Cardiac muscle cell (in vitro differentiated cells and primary cell): ENCODE measurements around a stretch of chr7.

- RAMPAGE, long total RNA = no peak
- RRBS = no CpG with 5 or more reads among the region's 3 CpGs
Measured at GRCh38 chr7:68422384-68422710, 1145.6 kb downstream of the SPDYE21 start.

GRCh38 chr7:69534585-69534971 is 63.7 kb upstream of the AUTS2 start:
- RAMPAGE, long total RNA = no peak
- RRBS = no CpG with 5 or more reads among the region's 13 CpGs

GRCh38 chr7:69662097-69662386 is 63.8 kb downstream of the AUTS2 start:
- RAMPAGE, long total RNA = no peak
- RRBS = no CpG with 5 or more reads among the region's 1 CpG

- RAMPAGE, long total RNA = no peak
- RRBS = 5% methylated on average over 2 of the region's 4 CpGs
Measured at GRCh38 chr7:69967283-69967722, 369.0 kb downstream of the AUTS2 start.

GRCh38 chr7:70762629-70763584 is 369.0 kb upstream of the GALNT17 start:
- RAMPAGE, long total RNA = no peak
- RRBS = no CpG with 5 or more reads among the region's 17 CpGs

- RAMPAGE, long total RNA = no peak
- RRBS = no CpG with 5 or more reads among the region's 11 CpGs
Measured at GRCh38 chr7:70776674-70777522, 355.0 kb upstream of the GALNT17 start.

DNA sequence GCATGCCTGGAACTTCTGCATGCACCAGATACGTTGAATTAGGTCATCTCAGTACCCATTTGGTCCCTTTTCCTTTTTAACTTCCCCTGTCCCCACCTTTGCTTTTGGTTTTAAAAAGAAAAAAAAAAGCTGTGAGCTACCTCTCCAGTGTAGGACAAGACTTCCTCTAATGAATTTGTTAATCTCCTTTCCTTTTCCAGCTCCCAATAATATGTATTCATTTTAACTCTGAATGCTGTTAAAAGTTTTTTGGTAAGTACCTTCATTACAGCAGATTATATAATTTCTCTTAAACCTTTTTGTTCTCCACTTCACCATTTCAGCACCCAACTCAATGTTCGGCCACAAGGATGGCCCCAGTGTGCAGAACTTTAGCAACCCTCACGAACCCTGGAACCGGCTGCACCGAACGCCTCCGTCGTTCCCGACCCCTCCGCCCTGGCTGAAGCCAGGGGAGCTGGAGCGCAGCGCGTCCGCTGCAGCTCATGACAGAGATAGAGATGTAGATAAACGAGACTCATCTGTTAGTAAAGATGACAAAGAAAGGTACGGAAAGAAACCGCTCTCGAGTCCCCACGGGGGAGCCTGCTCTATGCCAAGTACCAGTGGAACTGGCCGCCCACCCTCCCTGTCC is 344.9 kb upstream of the GALNT17 start:
- RAMPAGE, long total RNA = no peak
- RRBS = no CpG with 5 or more reads among the region's 20 CpGs

- RAMPAGE, long total RNA = no peak
- RRBS = no CpG with 5 or more reads among the region's 3 CpGs
Measured at GRCh38 chr7:71239560-71240044, 107.7 kb downstream of the GALNT17 start.

- RAMPAGE, long total RNA = no peak
- RRBS = no CpG with 5 or more reads among the region's 3 CpGs
Measured at GRCh38 chr7:72610979-72611443, 198.9 kb upstream of the CALN1 start.

GRCh38 chr7:72829111-72830058 is 1.4 kb upstream of the TYW1B start:
- RAMPAGE, long total RNA = start-site peak on the plus strand at chr7:72829466-72829579, 908 and 462 reads in 2 replicates
- RRBS = no CpG with 5 or more reads among the region's 63 CpGs

DNA sequence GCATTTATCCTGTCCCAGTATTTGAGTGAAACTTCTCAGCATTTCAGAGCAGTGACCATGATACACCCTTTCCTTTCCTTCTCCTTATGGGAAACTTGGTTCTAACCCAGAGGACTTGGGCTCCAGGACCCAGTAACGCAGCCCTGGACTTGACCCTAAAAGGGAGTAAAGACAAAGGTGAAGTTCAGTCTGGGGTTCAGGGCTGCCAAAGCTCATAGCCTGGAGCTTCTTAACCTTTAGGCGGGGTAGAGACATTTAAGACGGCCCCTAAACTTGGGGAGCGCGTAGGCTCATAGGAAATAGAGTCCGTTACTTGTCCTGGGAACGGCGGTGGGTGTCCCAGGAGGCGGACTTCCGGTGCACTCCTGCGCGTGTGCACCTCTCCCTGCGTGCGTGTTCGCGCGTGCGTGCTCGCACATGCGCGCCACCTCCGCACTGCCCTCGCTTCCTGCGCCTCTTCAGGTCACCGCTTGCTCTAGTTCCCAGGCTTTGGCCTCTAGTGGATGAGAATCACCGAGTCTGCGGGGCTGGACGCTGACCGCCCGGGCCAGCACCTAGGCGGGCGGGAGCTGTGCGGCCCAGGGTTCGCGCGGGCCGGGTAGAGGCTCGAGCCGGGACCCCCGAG is 45.9 kb upstream of the POM121 start:
- RAMPAGE, long total RNA = no peak
- RRBS = no CpG with 5 or more reads among the region's 40 CpGs

DNA sequence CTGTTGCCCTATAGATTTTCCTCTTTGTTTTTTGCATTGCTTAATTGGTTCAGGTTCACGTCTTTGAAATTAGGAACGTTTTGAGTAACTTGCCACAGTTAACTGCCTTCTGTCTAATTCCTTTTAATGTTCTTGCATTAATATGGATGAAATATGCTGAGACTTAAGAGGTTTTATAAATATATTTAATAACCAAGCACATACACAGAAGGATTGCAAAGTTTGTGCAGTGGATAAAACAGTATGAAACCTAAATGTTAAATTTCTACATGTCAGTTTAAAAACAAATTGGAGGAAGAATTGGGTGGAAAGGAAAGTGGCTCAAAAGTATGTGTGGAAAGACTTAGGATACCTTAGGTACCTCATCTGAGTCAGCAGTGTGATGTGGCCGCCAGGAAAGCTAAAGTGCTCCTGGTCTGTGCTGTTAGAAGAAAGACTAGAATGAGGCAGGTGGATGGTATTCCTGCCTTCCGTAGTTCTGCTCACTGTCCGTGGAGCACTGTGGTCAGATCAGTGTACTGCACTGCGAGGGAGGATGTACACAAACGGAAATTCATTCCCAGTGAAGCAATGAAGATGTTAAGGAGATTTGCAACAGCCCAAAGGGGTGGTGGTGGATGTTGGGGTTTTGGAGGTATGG is 3.7 kb downstream of the POM121 start:
- RAMPAGE, long total RNA = no peak
- RRBS = no CpG with 5 or more reads among the region's 7 CpGs

GRCh38 chr7:72945026-72945897 is 20.4 kb downstream of the POM121 start:
- RAMPAGE, long total RNA = no peak
- RRBS = no CpG with 5 or more reads among the region's 30 CpGs

DNA sequence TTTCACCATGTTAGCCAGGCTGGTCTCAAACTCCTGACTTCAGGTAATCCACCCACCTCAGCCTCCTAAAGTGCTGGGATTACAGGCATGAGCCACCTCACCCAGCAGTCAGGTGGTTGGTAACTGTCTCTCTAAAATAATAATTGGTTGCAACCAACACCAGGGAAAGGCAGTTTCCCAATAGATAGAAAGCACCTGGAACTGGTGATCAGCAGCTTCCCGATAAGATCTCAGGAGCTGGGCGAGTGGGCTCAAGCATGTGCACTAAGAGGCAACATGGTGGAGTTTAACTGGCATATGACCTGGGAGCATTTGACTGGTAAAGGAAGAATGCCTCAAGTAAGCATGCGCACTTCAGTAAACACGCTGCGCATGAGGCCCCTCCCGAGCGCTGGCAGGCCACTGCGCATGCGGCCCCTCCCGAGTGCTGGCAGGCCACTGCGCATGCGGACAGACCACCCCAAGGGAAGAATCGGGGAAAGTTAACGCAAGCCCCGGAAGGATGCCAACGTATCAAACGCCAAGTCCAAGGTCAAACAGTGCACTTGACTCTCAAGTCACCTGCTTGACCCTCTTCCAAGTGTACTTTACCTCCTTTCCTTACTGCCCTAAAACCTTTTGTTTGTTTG is 34.3 kb upstream of the FZD9 start:
- RAMPAGE, long total RNA = no peak
- RRBS = no CpG with 5 or more reads among the region's 17 CpGs

DNA sequence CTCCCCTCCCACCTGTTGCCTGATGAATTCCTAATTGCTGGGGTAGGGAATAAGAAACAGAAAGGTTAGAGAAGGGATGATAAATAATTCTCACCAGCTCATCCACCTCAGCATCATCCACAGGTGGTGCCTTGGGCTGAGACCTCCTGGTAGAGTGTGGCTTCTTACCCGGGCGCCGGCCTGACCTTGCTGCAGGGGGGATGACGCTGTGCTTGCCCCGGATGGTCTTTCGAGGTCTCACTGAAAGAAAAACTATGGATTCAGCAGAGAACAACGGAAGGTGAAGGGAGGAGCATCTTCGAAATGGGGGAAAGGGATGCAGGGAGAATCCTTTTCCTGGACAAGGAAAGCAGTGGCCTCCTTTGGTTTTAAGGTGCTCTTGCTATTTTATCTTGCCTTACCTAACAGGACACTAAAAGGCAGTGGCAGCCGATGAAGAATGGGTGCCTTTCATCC is 10.3 kb downstream of the FZD9 start:
- RAMPAGE, long total RNA = no peak
- RRBS = 91% methylated on average over 2 of the region's 9 CpGs

GRCh38 chr7:73477786-73478109 is 44.2 kb downstream of the FZD9 start:
- RAMPAGE, long total RNA = no peak
- RRBS = no CpG with 5 or more reads among the region's 9 CpGs

- RAMPAGE, long total RNA = no peak
- RRBS = no CpG with 5 or more reads among the region's 3 CpGs
Measured at GRCh38 chr7:73520292-73520719, 1.8 kb downstream of the BAZ1B start.

- RAMPAGE, long total RNA = no peak
- RRBS = no CpG with 5 or more reads among the region's 6 CpGs
Measured at GRCh38 chr7:73581800-73582418, 3.5 kb upstream of the TBL2 start.

DNA sequence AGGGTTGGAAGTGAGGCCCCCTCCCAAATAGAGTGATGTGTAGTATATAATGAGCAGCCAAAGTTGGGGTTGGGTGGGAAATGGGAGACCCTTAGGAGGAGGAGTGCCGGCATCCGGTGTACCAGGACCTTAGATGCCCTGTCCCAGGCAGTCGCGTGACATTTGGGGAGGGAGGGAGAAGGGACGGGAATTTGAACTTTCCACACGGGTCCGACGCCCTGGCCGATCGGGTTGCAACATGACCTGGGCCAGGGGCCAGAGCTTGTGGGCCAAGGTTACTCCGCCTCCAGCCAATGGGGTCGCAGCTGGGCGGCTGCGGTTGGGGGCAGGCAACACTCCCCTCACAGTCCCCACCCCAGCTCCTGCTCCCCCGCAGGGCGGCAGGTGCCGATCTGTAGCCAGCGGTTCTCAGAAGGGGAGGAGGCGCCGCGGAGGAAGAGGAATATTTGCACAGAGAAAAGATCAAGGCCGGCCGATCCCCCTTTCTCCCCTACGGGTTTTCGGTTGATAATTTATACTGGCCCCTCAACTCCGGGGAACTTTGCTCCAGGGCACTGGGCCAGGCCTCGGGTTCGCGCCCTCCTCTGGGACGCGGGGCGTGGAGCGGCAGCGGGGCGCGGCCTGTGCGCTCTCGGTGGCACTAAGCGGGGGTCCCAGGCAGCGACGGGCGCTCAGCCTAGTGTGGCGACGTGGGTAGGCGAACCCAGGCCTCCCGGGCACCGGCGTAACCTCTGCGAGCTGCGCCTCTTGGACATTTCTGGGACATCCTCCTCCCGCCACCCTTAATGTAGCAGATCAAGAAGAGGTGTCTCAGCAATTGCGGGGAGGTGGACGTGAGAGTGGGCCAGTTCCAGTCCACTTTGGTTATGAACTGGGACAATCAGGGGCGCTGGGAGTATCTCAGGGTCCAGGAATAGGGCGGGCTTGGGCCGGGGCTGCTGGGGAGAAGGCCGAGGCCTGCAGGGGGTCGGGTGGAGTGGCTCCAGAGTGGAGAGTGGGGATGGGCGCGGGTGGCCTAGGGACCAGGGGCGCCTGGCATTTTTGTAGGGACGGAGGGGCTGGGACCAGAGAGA is 1.2 kb downstream of the MLXIPL start:
- RAMPAGE, long total RNA = no peak
- RRBS = 0% methylated on average over 2 of the region's 62 CpGs

- RAMPAGE, long total RNA = no peak
- RRBS = no CpG with 5 or more reads among the region's 17 CpGs
Measured at GRCh38 chr7:73699760-73700404, 16.5 kb downstream of the BUD23 start.